ENCODE data around the genes KRTAP5-3, CTSD and TNNI2.

- RAMPAGE, long total RNA, result no peak
- RRBS, result no CpG with 5 or more reads among the region's 8 CpGs
PRO-cap:
- standard, result no peak
- CoPRO, capped RNA only, 2 experiments, result no peak in any of the 2 experiments
- CoPRO, capped and uncapped RNA, 2 experiments, result no peak in any of the 2 experiments
- CoPRO, uncapped RNA only, 2 experiments, result no peak in any of the 2 experiments
CAGE:
- cytosol, long polyA plus RNA, result no peak
- long polyA plus RNA, result no peak
- nucleolus, long total RNA, result no peak
- nucleus, long polyA plus RNA, result no peak
These were observed 44.9 kb upstream of the MUC5AC start for GRCh38 chr11:1112863-1113227.

GRCh38 chr11:1207438-1207951 is 15.4 kb upstream of the MUC5B start:
- RAMPAGE, long total RNA, result no peak
- RRBS, result 15% methylated on average over 14 of the region's 25 CpGs
PRO-cap:
- standard, result no peak
- CoPRO, capped RNA only, 2 experiments, result no peak in any of the 2 experiments
- CoPRO, capped and uncapped RNA, 2 experiments, result no peak in any of the 2 experiments
- CoPRO, uncapped RNA only, 2 experiments, result no peak in any of the 2 experiments
CAGE:
- cytosol, long polyA plus RNA, result no peak
- long polyA plus RNA, result no peak
- nucleolus, long total RNA, result no peak
- nucleus, long polyA plus RNA, result no peak

GRCh38 chr11:1477875-1479257 is 8.2 kb downstream of the MOB2 start:
- RAMPAGE, long total RNA, result no peak
- RRBS, result no CpG with 5 or more reads among the region's 26 CpGs
PRO-cap:
- standard, result no peak
- CoPRO, capped RNA only, 2 experiments, result no peak in any of the 2 experiments
- CoPRO, capped and uncapped RNA, 2 experiments, result no peak in any of the 2 experiments
- CoPRO, uncapped RNA only, 2 experiments, result no peak in any of the 2 experiments
CAGE:
- cytosol, long polyA plus RNA, result no peak
- long polyA plus RNA, result no peak
- nucleolus, long total RNA, result no peak
- nucleus, long polyA plus RNA, result no peak

DNA sequence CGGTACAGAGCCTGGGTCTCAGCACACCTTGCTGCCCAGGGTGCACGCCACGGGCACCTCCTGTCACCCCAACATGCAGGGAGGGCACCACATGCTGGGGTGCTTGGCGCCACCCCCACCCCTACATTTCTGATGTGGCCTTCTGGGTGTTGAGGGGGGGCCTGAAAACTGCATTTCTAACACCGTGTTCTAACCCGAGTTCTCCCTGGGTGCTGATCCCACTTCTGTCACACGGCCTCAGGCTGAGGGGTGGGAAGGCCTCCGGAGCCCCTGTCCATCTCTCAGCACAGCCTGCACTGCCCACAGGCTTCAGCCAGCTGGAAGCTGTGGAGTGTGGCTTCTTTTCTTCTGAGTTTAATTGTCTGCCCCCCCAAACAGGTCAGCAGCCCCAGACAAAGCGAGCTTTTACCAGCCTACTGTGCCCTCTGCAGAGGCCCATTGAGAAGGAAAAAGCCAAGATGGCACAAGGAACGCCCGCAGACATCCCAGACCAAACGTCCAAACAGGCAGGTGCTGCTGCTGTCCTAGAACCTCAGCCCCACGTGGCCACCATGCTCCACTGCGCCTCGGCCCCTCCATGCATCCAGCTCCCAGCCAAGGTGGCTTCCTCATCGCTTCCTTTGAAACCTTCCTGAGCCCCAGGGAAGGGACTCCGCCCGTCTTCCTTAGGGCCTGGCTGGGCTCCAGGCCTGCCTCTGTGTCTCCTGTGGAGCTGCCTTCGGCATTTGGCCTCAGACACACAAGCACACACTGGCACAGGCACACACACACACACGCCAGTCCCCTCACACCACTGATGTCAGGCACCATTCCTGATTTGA is 1.8 kb downstream of the MOB2 start:
- RAMPAGE, long total RNA, result no peak
- RRBS, result no CpG with 5 or more reads among the region's 20 CpGs
PRO-cap:
- standard, result no peak
- CoPRO, capped RNA only, 2 experiments, result no peak in any of the 2 experiments
- CoPRO, capped and uncapped RNA, 2 experiments, result no peak in any of the 2 experiments
- CoPRO, uncapped RNA only, 2 experiments, result no peak in any of the 2 experiments
CAGE:
- cytosol, long polyA plus RNA, result no peak
- long polyA plus RNA, result no peak
- nucleolus, long total RNA, result no peak
- nucleus, long polyA plus RNA, result no peak

DNA sequence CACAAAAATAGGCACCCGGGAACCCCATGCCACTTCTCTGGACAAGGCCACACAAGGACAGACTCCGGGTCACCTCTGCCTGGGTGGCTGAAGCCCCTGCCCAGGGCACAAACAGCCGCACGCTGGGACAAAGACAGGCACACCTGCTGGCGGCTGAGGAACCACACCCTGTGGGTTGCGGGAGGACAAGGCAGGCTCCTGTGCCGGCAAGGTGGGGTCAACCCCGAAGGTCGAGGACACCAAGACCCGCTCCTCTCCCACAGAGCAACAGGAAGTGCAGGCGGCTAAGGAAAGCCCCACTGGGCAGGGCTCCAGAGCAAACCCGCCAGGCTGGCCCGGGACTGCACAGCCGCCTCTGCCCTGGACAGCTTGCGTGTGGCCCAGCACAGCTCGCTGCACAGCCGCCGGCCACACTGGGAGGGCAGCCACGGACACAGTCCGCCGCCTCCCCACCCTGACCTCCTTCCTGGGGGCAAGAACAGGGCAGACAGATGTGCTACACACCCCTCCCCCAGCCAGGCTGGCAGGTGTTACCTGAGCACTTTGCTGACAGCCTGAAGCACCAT is 583 bp downstream of the MOB2 start:
- RAMPAGE, long total RNA, result no peak
- RRBS, result 60% methylated on average over 7 of the region's 21 CpGs
PRO-cap:
- standard, result no peak
- CoPRO, capped RNA only, 2 experiments, result no peak in any of the 2 experiments
- CoPRO, capped and uncapped RNA, 2 experiments, result no peak in any of the 2 experiments
- CoPRO, uncapped RNA only, 2 experiments, result no peak in any of the 2 experiments
CAGE:
- cytosol, long polyA plus RNA, result no peak
- long polyA plus RNA, result no peak
- nucleolus, long total RNA, result no peak
- nucleus, long polyA plus RNA, result no peak

DNA sequence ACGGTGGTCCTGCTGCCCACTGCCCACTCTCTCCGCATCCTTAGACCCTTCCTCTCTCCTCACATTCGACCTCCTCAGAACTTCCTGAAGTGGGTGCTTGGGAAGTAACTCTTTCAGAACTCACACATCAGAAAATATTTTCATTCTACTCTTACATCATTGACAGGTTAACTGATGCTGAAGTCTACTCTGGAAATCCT is 25.7 kb upstream of the MOB2 start:
- RAMPAGE, long total RNA, result no peak
- RRBS, result no CpG with 5 or more reads among the region's 3 CpGs
PRO-cap:
- standard, result no peak
- CoPRO, capped RNA only, 2 experiments, result no peak in any of the 2 experiments
- CoPRO, capped and uncapped RNA, 2 experiments, result no peak in any of the 2 experiments
- CoPRO, uncapped RNA only, 2 experiments, result no peak in any of the 2 experiments
CAGE:
- cytosol, long polyA plus RNA, result no peak
- long polyA plus RNA, result no peak
- nucleolus, long total RNA, result no peak
- nucleus, long polyA plus RNA, result no peak

DNA sequence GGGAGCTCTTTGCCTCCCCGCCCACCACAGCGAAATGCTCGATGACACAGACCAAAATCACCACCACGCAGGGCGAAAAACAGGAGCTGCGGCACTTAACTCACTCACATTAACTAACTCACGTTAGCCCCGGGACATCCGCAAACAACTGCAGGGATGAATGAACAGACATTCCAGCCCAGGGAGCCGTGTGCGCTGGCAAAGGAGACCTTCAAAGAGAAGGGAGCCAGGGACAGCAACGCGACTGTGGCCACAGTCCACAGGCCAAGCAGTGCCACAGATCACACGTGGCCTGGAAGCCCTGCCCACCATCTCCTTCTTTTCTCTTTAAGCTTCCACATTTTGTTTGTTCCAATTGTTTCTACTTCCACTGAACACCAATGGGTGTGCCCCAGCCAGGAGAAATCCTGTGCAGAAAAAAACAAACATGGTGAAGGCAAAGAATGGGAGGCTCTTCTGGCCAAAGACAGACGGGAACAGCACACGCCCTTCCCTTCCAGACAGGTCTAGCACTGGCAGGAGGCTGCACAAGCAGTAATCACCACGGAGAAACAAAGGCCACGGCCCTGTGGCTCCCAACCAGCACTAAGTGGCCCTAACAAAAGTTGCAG is 39.2 kb downstream of the DUSP8 start:
- RAMPAGE, long total RNA, result no peak
- RRBS, result no CpG with 5 or more reads among the region's 18 CpGs
PRO-cap:
- standard, result no peak
- CoPRO, capped RNA only, 2 experiments, result no peak in any of the 2 experiments
- CoPRO, capped and uncapped RNA, 2 experiments, result no peak in any of the 2 experiments
- CoPRO, uncapped RNA only, 2 experiments, result no peak in any of the 2 experiments
CAGE:
- cytosol, long polyA plus RNA, result no peak
- long polyA plus RNA, result no peak
- nucleolus, long total RNA, result no peak
- nucleus, long polyA plus RNA, result no peak

DNA sequence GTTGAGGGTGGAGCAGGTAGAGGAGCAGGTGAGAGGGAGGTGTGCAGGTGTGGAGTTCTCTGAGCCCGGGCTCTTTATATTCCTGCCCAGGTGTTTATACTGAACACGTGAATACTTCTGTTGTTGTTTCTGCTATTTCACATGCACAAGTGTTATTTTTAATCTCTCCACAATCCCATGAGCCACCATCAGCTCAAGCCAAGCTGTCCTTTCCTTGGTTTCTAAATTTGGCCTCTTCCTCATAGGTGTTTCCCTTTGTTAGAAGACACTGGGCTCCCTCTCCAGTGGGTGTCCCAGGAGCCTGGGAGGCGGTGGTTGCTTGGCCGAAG is at the start of gene KRTAP5-3:
KRTAP5-3 (minus strand) TSS at position 67 of the 329 bp plus-strand sequence.
- RAMPAGE, long total RNA, result no peak
- RRBS, result no CpG with 5 or more reads among the region's 4 CpGs
PRO-cap:
- standard, result no peak
- CoPRO, capped RNA only, 2 experiments, result no peak in any of the 2 experiments
- CoPRO, capped and uncapped RNA, 2 experiments, result no peak in any of the 2 experiments
- CoPRO, uncapped RNA only, 2 experiments, result no peak in any of the 2 experiments
CAGE:
- cytosol, long polyA plus RNA, result no peak
- long polyA plus RNA, result no peak
- nucleolus, long total RNA, result no peak
- nucleus, long polyA plus RNA, result no peak

DNA sequence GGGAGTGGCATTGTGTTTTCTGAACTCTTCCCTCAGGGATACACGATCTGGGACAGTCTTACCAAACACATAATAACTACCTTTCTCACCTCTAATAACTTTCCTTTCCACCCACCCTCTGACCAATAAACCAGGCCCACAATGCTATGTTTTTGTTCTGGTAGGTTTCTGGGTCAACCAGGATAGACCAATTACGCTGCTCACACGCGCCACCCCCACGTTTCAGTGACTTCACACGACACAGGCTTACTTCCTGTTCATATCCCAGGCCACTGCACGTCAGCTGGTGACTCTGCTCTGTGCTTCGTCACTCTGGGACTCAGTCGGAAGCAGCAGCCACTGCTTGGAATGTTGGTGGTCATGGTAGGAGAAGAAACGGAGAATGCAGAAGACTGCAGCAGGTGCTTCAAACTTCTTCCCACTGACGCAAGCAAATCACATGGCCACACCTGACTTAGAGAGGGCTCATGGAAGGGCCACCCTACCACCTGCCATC is 2.4 kb downstream of the KRTAP5-4 start:
- RAMPAGE, long total RNA, result no peak
- RRBS, result no CpG with 5 or more reads among the region's 11 CpGs
PRO-cap:
- standard, result unidirectional peak, plus-strand start at position 307 of the sequence
- CoPRO, capped RNA only, 2 experiments, result no peak in any of the 2 experiments
- CoPRO, capped and uncapped RNA, 2 experiments, result no peak in any of the 2 experiments
- CoPRO, uncapped RNA only, 2 experiments, result no peak in any of the 2 experiments
CAGE:
- cytosol, long polyA plus RNA, result no peak
- long polyA plus RNA, result no peak
- nucleolus, long total RNA, result no peak
- nucleus, long polyA plus RNA, result no peak

DNA sequence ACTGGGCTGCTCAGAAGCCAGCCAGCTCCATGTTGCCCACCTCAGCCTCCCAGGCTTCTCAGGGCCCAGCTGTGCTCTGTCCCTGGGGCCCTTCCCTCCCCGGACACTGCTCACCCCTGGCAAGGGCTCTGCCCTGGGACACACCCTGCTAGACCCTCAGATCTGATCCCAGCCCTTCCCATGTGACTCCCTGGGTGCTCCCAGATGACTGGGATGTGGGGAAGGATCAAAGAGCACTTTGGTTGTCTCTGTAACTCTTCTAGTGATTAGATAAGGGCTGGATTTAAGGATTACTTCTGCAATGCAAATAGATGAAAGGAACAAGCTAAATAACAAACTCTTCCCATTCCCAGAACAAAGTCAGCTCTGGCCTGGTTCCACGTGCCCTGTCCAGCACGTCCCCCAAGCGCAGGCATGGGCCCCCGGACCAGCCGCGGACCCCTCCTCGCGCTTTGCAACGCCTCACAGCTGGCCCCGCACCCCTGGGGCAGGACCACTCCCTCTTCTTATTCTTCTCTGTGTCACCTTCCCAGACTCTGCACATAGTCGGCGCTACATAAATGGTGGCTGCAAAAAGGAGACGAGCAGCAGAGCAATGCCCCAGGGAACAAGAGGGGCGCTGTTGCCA is 5.8 kb upstream of the KRTAP5-6 start:
- RAMPAGE, long total RNA, result no peak
- RRBS, result no CpG with 5 or more reads among the region's 15 CpGs
PRO-cap:
- standard, result no peak
- CoPRO, capped RNA only, 2 experiments, result no peak in any of the 2 experiments
- CoPRO, capped and uncapped RNA, 2 experiments, result no peak in any of the 2 experiments
- CoPRO, uncapped RNA only, 2 experiments, result no peak in any of the 2 experiments
CAGE:
- cytosol, long polyA plus RNA, result no peak
- long polyA plus RNA, result no peak
- nucleolus, long total RNA, result no peak
- nucleus, long polyA plus RNA, result no peak

GRCh38 chr11:1753766-1754253 is 3.4 kb upstream of the IFITM10 start:
- RAMPAGE, long total RNA, result no peak
- RRBS, result 94% methylated on average over 9 of the region's 19 CpGs
PRO-cap:
- standard, result no peak
- CoPRO, capped RNA only, 2 experiments, result no peak in any of the 2 experiments
- CoPRO, capped and uncapped RNA, 2 experiments, result no peak in any of the 2 experiments
- CoPRO, uncapped RNA only, 2 experiments, result no peak in any of the 2 experiments
CAGE:
- cytosol, long polyA plus RNA, result no peak
- long polyA plus RNA, result no peak
- nucleolus, long total RNA, result no peak
- nucleus, long polyA plus RNA, result no peak

DNA sequence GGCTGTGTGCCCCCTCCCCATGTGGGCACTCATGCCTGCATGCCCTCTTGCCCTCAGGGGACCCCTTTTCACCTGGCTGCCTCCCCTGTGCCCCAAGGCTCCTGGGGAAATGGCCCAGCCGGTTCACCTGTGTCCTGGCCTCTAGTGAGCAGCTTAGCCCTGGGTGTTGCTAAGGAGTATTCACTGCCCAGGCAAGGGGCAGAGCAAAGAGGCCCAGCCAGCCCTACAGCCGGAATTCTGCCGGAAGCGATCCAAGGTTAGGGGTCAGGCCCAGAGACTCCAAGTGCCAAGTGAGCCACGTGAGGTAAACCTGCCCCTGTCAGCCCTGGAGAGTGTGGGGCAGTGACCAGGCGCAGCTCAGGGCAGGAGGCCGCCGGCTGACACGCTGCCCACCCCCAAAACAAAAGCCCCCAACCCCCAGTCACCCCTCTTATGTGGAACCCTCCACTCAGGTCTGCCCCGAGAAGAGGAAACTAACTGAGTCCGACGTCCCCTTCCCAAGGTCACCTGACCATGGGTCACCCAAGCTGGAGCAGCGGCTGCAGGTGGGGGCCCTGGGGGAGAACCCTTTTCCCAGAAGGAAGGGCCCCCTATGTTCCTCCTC is 5.9 kb upstream of the IFITM10 start:
- RAMPAGE, long total RNA, result no peak
- RRBS, result no CpG with 5 or more reads among the region's 13 CpGs
PRO-cap:
- standard, result no peak
- CoPRO, capped RNA only, 2 experiments, result no peak in any of the 2 experiments
- CoPRO, capped and uncapped RNA, 2 experiments, result no peak in any of the 2 experiments
- CoPRO, uncapped RNA only, 2 experiments, result no peak in any of the 2 experiments
CAGE:
- cytosol, long polyA plus RNA, result no peak
- long polyA plus RNA, result no peak
- nucleolus, long total RNA, result no peak
- nucleus, long polyA plus RNA, result no peak

DNA sequence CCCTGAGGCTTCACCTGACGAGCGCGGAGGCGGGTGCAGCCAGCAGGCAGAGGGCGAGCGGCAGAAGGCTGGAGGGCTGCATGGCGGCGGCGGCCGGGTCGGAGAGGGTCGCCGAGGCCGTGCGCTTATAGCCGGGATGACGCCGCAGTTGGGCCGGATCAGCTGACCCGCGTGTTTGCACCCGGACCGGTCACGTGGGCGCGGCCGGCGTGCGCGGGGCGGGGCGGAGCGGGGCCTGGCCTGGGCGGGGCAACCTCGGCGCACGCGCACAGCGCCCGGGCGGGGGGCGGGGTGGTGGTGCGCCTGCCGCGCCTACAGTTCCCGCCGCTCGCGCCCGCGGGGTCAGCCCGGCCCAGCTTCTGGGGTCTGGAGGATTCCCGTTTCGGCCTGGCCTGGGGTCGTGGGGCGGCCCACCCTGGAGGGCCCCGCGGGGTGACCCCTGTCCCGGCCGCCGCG is at the start of gene CTSD:
CTSD (minus strand) TSS at position 150 of the 456 bp plus-strand sequence.
- RAMPAGE, long total RNA, result start-site peak on the minus strand centred at position 160 of the sequence, 94 bp wide, 81 and 136 reads in 2 replicates
- RRBS, result 1% methylated on average over 38 of the region's 62 CpGs
PRO-cap:
- standard, result bidirectional peak, plus-strand start at position 317 of the sequence, minus-strand start at position 150 of the sequence
- CoPRO, capped RNA only, 2 experiments, result peak in 2 of 2 experiments; most common plus-strand start position 297 of the sequence (in 2); most common minus-strand start position 150 of the sequence (in 2)
- CoPRO, capped and uncapped RNA, 2 experiments, result peak in 2 of 2 experiments; most common plus-strand start position 317 of the sequence (in 2); most common minus-strand start position 121 of the sequence (in 1)
- CoPRO, uncapped RNA only, 2 experiments, result no peak in any of the 2 experiments
CAGE:
- cytosol, long polyA plus RNA, result start-site peak on the minus strand centred at position 162 of the sequence, 82 bp wide, 514 and 598 reads in 2 replicates
- long polyA plus RNA, result no peak
- nucleolus, long total RNA, result no peak
- nucleus, long polyA plus RNA, result no peak

- RAMPAGE, long total RNA, result no peak
- RRBS, result no CpG with 5 or more reads among the region's 12 CpGs
PRO-cap:
- standard, result no peak
- CoPRO, capped RNA only, 2 experiments, result no peak in any of the 2 experiments
- CoPRO, capped and uncapped RNA, 2 experiments, result no peak in any of the 2 experiments
- CoPRO, uncapped RNA only, 2 experiments, result no peak in any of the 2 experiments
CAGE:
- cytosol, long polyA plus RNA, result no peak
- long polyA plus RNA, result no peak
- nucleolus, long total RNA, result no peak
- nucleus, long polyA plus RNA, result no peak
These were observed 8.2 kb upstream of the SYT8 start for GRCh38 chr11:1826519-1827011.

DNA sequence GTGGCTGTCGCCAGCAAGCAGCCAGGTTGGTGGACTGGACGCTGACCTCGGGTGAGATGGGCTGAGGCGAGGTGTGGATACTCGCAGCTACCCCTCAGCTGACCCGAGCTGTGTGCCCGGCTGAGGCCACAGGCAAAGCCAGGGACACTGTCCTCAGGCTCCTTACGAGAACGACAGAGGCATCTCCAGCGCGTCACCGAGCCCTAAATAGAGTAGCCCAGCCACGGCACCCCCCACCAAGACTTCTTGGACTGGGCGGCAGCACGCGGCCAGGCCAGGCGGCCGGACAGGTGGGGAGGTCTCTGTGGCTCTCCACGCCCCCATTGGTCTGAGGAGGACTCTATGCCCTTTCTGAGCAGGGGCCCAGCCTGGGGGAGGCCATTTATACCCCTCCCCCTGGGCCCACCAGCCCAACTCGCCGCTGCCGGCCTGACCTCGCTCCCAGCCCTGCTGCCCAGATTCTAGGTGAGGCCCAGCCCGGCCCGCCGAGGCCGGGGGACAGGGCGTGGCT is at the start of gene TNNI2:
TNNI2 (plus strand) TSS at position 413 of the 511 bp plus-strand sequence.
- RAMPAGE, long total RNA, result no peak
- RRBS, result 28% methylated on average over 3 of the region's 28 CpGs
PRO-cap:
- standard, result no peak
- CoPRO, capped RNA only, 2 experiments, result no peak in any of the 2 experiments
- CoPRO, capped and uncapped RNA, 2 experiments, result no peak in any of the 2 experiments
- CoPRO, uncapped RNA only, 2 experiments, result no peak in any of the 2 experiments
CAGE:
- cytosol, long polyA plus RNA, result no peak
- long polyA plus RNA, result no peak
- nucleolus, long total RNA, result no peak
- nucleus, long polyA plus RNA, result no peak

DNA sequence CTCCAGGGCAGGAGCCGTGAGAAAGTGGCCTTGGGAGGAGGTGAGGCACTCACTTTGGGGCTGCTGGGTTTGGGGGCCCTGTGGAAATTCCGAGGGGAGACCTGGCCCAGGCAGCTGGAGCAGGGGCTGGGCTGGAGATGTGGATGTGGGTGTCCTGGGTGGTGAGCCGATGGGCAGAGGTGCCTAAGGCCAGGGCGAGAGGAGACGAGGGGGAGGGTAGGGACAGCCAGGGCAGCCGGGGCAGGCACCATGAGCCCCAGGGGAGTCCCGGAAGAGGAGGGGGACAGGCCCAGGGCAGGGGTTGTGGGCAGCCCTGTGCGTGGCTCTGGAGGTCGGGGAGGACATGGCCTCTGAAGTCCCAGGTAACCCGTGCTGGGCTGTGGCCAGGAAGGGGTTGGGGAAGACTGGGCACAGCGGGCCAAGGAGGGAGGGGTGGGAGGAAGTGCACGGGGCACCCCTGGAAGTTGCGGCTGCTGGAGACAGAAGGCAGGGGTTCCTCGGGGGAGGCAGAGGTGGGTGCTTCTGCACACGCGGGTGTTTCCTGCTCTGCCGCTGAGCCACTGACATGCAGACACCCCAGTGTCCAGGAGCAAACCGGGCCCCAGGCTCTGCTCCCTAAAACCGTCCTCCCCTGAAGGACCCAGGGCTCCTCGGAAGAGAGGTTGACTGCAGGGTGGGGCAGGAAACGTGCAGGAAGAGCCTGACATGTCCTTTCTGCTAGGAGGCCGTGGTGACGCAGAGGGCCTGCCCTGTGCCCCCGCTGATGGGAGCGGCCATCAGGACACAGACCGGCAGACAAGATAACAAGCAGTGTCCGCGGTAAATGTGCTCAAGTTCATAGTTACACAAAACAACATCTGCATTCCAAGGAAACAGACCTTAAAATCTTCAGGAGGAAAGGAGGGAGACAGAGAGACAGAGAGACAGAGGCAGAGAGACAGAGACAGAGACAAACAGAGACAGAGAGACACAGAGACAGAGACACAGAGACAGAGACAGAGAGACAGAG is 5.5 kb downstream of the TNNI2 start:
- RAMPAGE, long total RNA, result no peak
- RRBS, result no CpG with 5 or more reads among the region's 28 CpGs
PRO-cap:
- standard, result bidirectional peak, plus-strand start at position 810 of the sequence, minus-strand start at position 633 of the sequence
- CoPRO, capped RNA only, 2 experiments, result no peak in any of the 2 experiments
- CoPRO, capped and uncapped RNA, 2 experiments, result no peak in any of the 2 experiments
- CoPRO, uncapped RNA only, 2 experiments, result no peak in any of the 2 experiments
CAGE:
- cytosol, long polyA plus RNA, result no peak
- long polyA plus RNA, result no peak
- nucleolus, long total RNA, result no peak
- nucleus, long polyA plus RNA, result no peak

DNA sequence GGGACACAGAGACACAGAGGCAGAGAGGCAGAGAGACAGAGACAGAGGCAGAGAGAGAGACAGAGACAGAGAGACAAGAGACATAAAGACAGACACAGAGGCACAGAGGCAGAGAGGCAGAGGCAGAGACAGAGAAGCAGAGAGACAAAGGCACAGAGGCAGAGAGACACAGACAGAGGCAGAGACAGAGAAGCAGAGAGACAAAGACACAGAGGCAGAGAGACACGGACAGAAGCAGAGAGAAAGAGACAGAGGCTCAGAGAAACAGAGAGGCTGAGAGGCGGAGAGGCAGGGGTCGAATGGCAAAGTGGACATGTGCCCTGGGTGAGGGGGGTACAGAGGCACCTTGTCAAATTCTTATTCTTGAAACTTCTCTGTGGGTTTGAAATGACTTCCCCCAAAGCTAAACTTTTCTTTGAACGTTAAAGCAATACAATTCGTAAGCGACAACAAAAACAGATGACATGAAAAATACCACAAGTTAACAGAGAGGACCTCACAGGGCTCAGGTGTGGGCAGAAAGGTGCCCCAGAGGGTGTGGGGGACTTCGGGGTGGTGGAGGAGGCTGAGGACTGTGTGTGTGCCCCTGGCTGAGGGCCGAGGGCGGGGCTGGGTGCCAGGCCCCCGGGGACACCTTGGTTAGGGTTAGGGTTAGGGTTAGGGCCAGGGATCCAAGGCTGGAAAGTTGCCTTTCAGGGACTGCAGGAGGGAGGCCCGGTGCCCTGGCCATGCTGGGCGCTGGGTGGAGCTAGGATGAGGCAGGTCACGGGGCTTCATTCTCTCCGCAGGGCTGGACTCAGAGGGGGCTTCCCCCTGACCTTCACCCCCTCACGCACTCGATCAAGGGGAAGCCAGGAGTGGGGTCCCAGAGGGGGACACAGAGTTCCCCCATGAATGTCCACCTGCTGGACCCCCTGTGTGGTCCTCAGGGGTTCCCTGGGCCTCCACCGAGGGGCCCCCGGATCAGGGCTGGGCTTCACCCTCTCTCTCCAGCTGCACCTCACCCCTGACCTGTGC is 6.7 kb downstream of the TNNI2 start:
- RAMPAGE, long total RNA, result no peak
- RRBS, result 17% methylated on average over 3 of the region's 18 CpGs
PRO-cap:
- standard, result no peak
- CoPRO, capped RNA only, 2 experiments, result no peak in any of the 2 experiments
- CoPRO, capped and uncapped RNA, 2 experiments, result no peak in any of the 2 experiments
- CoPRO, uncapped RNA only, 2 experiments, result no peak in any of the 2 experiments
CAGE:
- cytosol, long polyA plus RNA, result no peak
- long polyA plus RNA, result no peak
- nucleolus, long total RNA, result no peak
- nucleus, long polyA plus RNA, result no peak

DNA sequence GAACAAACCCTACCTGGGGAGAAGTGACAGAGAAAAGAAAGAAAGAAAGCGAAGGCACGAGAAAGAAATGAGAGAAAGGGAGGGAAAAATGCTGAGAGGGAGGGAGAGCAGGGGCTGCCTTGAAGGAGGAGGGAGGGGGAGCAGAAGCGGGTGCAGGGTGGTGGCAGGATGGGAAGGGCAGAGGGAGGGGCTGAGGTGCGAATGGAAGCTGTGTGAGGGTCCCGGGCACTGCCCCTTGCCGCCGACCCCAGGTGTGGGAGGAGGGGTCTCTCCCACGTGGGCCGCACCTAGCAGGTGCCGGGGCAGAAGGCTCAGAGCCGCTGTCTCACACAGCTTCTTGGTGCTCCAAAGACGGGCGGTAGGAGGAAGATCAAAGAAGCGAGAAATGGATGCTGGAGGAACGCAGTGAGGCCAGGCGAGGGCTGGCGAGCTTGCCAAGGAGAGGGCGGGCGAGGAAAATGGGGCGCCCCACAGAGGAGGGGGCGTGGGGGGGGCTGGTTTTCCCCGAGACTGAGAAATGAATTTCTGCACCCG is 16.5 kb downstream of the LSP1 start:
- RAMPAGE, long total RNA, result no peak
- RRBS, result 4% methylated on average over 7 of the region's 23 CpGs
PRO-cap:
- standard, result no peak
- CoPRO, capped RNA only, 2 experiments, result no peak in any of the 2 experiments
- CoPRO, capped and uncapped RNA, 2 experiments, result no peak in any of the 2 experiments
- CoPRO, uncapped RNA only, 2 experiments, result no peak in any of the 2 experiments
CAGE:
- cytosol, long polyA plus RNA, result no peak
- long polyA plus RNA, result no peak
- nucleolus, long total RNA, result no peak
- nucleus, long polyA plus RNA, result no peak

Data from K562 (cell line).